Epithelial cell of esophagus (primary cell): ENCODE data around the genes SPATA31D4 and SPATA31D3.

DNA sequence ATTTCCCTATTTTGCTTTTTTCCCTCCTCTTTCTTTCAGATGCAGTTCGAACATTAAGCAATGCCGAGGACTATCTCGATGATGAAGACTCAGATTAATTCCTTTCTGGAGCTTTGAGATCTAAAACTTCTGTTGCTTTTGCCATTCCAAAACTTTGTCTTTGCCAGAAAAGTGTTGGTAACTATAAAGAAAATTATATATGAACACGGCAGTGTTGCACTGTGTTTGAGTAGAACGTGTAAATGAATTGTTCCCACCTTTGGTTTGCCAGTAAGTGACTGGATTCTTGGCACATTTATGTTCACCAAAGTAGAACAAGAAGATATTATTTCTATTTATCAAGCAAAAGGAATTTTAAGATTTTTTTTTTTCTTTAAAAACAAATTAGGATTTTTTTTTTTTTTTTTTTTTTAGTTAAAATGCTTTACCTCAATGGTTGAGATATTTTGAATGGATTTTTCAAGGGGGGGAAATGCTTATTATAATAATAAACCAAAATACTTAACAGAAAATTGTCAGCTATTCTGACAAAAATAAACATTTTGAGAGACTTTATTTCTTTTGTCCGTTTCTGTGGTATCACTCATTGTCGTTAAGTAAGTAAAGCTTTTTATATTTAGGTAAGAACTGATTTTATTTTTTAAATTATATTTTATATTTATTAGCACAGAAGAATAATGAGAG is 58.5 kb downstream of the OSTF1 start:
- RRBS, result no CpG with 5 or more reads among the region's 7 CpGs

DNA sequence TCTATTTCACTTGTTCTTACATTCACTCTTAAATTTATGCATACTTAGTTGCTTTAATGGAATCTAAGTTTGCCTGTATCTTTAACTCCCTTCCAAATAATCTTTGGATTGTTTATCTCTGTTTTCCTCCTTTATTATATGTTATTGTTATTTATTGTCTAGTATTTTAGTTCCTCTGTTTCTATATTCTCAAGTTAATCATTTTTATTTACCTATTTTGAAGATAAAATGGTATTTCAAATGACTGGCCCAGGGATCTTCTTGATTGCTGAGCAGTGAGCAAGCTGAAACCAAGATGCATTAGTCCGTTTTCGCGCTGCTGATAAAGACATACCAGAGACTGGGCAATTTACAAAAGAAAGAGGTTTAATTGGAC is 94.7 kb downstream of the OSTF1 start:
- RRBS, result no CpG with 5 or more reads among the region's 3 CpGs

GRCh38 chr9:76375186-76375681 is 19.0 kb downstream of the RFK start:
- RRBS, result no CpG with 5 or more reads among the region's 3 CpGs

DNA sequence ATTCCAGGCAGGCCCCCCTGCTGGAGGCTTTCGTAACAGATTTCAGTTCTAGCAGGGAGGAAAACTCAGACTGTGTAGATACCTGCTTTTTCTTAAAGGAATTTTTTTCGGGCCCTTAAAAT is 1.4 kb downstream of the GCNT1 start:
- RRBS, result no CpG with 5 or more reads among the region's 2 CpGs

- RRBS, result no CpG with 5 or more reads among the region's 4 CpGs
Measured at GRCh38 chr9:76651171-76651621, 192.2 kb downstream of the GCNT1 start.

DNA sequence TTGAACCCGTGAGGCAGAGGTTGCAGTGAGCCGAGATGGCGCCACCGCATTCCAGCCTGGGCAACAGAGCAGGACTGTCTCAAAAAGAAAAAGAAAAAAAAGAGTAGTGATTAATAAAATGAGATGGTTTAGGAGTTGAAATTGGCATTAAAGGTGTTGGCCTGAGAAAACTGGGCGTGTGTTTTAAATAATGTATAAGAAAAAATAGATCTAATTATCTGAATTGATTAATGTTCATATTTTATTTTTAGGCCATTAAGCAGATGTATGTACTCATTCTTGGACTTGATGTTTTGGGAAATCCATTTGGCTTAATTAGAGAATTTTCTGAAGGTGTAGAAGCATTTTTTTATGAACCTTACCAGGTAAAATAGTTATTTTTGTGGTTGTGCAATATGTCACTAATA is 191.7 kb downstream of the VPS13A start:
- RRBS, result no CpG with 5 or more reads among the region's 5 CpGs

DNA sequence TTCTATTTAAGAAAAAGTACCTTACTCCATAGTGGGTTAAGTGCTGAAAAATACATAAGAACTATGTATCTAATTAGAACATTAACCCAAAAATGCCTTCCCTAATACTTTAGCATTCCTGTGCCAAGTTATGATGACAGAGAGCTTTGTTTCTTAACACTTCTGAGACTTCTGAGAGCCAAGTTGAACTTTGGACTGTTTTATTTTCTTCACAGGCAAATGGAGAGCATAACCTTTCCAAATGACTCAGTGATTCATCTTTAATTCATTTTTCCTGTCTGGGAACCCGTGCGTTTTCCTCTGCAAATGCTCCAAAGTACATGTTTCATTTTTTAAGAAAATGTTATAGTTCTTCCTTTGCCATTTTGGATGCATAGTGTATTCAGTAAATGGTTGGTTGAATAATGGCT is 191.7 kb upstream of the GNA14 start:
- RRBS, result no CpG with 5 or more reads among the region's 2 CpGs

GRCh38 chr9:77848903-77849450 is 182.6 kb downstream of the GNAQ start:
- RRBS, result no CpG with 5 or more reads among the region's 7 CpGs

- RRBS, result no CpG with 5 or more reads among the region's 2 CpGs
Measured at GRCh38 chr9:77876229-77876644, 155.4 kb downstream of the GNAQ start.

DNA sequence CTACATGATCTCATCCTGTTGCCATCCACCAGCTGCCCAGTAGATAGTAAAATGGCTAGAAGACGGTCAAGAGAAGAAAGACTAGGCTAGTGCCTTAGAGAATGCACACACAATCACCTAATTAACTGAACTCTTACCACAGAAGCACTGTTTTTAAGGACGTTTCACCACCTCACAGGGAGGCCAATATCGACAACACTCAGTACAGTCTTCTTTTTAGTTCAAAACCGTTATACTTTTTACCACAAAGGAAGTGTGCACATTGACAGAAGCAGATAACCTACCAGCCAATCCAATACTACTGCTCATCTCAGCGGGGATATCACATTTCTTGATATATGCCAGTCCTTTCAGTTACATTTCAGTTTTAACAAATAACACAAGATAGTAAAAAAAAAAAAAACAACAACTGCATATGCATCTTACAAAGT is 122.3 kb downstream of the GNAQ start:
- RRBS, result no CpG with 5 or more reads among the region's 5 CpGs

DNA sequence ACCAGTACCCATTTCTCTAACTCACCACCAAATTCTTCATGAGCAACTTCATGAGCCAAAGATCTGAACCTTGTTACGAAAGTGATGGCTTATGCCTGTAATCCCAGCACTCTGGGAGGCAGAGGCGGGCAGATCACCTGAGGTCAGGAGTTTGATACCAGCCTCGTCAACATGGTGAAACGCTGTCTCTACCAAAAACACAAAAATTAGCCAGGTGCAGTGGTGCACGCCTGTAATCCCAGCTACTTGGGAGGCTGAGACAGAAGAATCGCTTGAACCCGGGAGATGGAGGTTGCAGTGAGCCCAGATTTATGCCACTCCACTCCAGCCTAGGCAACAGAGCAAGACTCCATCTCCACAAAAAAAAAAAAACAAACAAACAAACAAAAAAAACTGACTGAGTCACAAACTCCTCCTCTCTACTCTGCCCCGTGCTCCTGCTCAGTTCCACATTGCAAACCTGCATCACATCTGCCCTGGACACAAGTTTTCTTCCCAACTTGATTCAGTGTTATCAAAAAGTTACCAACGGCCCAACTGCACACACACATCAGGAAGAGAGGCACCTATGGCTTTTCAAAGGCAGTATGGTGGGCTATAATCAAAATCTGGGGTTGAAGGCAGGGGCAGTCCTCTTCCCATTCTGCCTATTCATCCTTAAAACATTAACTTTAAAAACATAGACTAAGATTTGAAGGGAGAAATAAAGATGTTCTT is 61.6 kb downstream of the GNAQ start:
- RRBS, result no CpG with 5 or more reads among the region's 9 CpGs

GRCh38 chr9:78022842-78023547 is 8.6 kb downstream of the GNAQ start:
- RRBS, result no CpG with 5 or more reads among the region's 5 CpGs

DNA sequence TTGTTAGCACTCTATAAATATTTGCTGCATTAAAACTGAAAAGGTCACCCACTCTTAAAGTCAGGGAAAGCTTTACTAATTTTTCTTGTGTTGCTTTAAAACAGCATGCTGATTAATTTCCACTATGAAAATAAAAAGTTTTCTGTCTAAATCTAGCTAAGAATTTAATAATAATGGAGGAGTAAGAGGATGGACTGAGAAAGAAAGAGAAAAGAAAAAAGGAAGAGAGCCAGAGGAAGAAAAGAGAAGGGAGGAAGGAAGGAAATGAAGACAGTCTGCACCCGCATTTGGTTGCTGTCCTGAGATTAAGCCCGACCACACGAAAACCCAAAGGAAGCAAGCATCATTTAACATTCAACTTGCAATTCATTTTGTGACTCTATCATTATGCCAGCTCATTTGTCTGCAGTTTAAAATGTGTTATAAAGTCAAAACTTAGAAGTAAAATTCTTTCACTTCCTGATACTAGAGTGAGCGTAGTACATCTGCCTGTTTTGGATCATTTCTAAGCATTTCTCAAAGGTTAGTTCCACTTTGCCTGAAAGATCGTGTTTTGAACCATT is 240.6 kb downstream of the TLE4 start:
- RRBS, result no CpG with 5 or more reads among the region's 5 CpGs

GRCh38 chr9:81928179-81928657 is at the start of gene SPATA31D4:
TSS of gene SPATA31D4 (plus strand) at chr9:81928428.
- RRBS, result no CpG with 5 or more reads among the region's 4 CpGs

- RRBS, result no CpG with 5 or more reads among the region's 4 CpGs
Measured at GRCh38 chr9:81943168-81943734, at the start of gene SPATA31D3. TSS of gene SPATA31D3 (plus strand) at chr9:81943500.

DNA sequence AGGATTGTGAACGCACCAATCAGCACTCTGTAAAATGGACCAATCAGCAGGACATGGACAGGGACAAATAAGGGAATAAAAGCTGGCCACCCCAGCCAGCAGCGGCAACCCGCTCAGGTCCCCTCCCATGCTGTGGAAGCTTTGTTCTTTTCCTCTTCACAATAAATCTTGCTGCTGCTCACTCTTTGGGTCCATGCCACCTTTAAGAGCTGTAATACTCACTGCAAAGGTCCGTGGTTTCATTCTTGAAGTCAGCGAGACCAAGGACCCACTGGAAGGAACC is 110.2 kb downstream of the SPATA31D1 start:
- RRBS, result no CpG with 5 or more reads among the region's 5 CpGs

GRCh38 chr9:83060977-83061539 is 1.9 kb downstream of the RASEF start:
- RRBS, result no CpG with 5 or more reads among the region's 4 CpGs

DNA sequence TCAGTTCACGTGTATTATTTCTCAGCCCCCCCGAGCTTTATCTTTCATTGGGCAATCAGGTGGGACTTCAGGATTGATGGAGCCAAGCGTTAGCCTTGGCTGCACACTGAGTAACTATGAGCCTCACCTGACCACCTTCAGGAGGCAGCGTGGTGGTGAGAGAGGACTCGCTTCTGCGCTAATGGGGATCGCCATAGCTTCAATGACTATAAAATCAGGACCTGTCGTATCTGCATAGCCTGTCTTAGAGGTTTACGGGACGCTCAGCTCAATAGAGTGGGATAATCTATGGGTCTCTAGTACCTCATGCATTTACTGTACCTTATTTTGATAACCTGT is 157.1 kb upstream of the RASEF start:
- RRBS, result no CpG with 5 or more reads among the region's 10 CpGs

GRCh38 chr9:83220591-83221194 is 157.8 kb upstream of the RASEF start:
- RRBS, result no CpG with 5 or more reads among the region's 3 CpGs

DNA sequence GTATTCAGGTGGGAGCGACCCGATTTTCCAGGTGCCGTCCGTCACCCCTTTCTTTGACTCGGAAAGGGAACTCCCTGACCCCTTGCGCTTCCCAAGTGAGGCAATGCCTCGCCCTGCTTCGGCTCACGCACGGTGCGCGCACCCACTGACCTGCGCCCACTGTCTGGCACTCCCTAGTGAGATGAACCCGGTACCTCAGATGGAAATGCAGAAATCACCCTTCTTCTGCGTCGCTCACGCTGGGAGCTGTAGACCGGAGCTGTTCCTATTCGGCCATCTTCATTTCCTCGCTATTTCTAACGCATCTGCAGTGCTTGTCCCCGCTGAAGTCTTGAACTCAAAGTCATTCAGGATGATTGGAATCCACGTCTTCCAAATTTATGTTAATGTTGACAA is 165.7 kb upstream of the RASEF start:
- RRBS, result no CpG with 5 or more reads among the region's 23 CpGs